Cytotoxic T cell (primary cell): ENCODE measurements around a stretch of chr10.

- PRO-cap, 2 experiments, result no peak in any of the 2 experiments
Observed at GRCh38 chr10:75639186-75639989, 208.0 kb downstream of the LRMDA start.

DNA sequence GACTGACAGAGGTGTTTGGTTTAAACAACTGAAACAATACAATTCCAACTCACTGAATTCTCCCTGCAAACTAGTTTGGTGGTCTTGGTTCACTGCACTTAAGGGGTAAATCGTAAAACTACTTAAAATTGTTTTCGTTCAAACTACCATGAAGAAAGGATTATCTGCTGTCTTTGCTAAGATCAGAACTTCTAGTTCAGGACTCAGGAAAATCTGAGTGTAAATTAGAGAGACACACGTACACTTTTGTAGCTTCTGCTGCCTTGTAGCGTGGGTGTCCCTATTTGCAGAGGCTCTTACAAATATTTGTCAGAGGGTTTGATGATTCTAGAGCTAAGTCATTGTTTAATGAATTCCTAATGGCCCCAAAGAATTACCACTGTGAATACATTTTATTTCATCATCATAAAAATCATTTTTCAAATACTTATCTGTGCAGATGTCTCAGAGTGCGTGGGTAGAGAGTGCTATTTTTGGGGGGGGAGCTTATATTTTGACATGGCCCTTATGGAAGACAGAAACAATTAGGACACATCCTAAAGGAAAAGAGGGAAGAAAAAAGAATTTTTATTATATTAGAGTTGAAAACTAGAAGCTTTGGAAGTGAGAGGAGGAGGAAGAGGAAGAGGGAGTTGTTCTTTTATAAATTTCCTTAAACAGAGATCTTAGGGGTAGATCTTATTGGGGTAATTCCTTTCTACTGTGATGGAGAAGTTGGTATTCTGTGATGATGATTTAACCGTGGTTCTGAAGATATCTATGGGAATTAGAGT lies 315.0 kb downstream of the LRMDA start:
- PRO-cap, 2 experiments, result no peak in any of the 2 experiments

GRCh38 chr10:75929518-75930130 lies 498.2 kb downstream of the LRMDA start:
- PRO-cap, 2 experiments, result no peak in any of the 2 experiments

DNA sequence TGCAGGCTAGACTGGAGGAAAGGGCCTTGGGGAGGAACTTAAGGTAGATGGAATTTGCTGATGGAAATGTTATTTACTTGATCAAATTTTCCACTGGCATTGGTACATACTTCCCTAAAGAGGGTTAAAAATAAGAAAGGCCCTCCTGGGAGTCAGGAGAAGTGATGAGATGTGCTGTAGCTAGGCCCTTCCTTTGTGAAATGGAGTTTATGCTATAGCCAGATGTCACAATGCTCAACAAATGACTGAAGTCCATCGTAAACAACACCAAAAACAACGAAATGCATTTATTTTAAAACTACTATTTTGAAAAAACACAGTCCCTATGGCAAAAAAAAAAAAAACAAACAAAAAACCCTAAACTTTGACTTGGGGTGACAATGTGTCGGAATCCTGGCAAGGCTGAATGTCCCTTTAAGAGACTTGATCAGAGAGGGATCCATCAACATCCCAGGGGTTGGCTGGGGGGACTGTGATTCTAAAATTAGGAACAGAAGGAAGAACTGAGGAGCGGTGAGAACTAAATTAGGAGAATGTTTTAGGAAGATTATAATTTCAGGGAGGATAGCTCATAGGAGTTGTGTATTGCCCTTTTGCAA lies 706.1 kb downstream of the LRMDA start:
- PRO-cap, 2 experiments, result no peak in any of the 2 experiments

DNA sequence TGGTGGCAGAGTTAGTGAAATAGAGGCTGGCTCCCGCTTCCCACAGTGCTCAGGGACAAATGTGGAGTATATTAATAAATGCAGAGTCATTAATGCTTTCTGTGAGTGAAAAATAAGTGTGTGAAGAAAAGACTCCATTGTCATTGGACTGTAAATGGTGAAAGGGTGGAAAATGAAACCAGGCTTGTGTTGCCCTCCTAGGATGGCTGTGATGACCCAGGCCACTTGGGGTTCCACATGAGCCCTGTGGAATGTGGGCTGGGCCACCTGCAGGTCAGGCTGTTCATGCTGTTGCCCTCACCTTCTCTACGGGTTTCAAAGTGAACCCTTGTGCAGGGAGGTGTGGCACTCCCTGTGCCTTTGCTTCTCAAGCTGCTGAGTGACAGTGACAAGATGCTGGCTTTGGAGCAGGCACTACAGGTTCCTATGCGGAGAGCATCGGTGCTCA lies 1004.8 kb downstream of the LRMDA start:
- PRO-cap, 2 experiments, result no peak in any of the 2 experiments

DNA sequence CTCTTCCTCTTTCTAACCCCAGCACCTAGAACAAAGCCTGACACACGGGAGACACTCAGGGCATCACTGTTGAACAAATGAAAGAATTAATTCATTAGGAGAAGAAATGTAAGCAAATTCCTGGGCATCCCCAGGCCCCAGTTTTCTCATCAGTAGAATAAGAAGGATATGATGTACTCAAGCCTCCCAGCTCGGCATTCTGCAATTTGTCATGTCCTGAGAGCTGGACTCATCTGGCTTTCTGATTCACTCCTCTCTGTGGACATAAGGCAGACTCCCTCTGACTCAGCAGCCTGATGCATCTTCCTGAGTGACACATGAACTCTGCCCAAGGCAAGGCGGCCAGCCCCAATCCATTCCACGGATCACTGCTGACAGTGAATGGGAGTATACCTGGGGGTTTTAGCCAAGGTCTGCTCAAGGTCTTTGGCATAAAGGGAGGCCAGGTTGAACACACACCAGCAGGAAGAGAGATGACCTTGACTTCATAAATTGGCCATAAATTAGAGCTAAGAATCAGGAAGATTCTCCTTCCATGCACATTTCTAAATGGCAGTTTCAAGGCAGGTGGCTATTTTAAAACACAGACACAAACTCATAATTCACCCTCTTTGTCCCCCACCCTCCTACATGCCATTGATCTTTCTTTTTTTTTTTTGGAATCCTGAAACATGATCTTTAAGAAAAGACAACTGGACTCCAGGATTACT lies 473.6 kb downstream of the KCNMA1 start:
- PRO-cap, 2 experiments, result no peak in any of the 2 experiments

GRCh38 chr10:77341385-77342068 lies 296.1 kb downstream of the KCNMA1 start:
- PRO-cap, 2 experiments, result no peak in any of the 2 experiments

GRCh38 chr10:77365538-77366116 lies 272.0 kb downstream of the KCNMA1 start:
- PRO-cap, 2 experiments, result no peak in any of the 2 experiments

DNA sequence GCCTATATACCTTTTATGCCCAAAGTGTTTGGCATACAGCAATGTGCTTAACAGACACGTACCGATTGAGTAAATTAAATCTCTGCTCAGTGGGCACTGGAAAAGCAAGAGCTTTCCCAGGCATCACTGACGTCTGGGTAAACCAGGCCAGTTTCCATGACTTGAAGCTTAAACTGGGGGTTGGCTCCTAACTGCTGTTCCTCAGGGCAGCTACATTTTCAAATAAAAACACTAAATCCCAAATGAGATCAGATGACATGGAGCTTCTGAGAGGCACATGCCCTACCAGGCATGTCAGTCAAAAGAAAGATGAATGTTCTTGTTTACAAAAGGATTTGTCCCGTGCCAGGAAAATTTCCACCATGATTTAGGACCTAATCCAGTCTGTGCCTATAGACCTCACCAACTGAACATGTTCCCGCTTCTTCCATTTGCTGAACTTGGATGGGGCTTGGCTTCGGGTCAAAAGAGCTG lies 220.3 kb downstream of the KCNMA1 start:
- PRO-cap, 2 experiments, result no peak in any of the 2 experiments

GRCh38 chr10:77479937-77480727 lies 157.5 kb downstream of the KCNMA1 start:
- PRO-cap, 2 experiments, result no peak in any of the 2 experiments

GRCh38 chr10:77515603-77516217 lies 121.9 kb downstream of the KCNMA1 start:
- PRO-cap, 2 experiments, result no peak in any of the 2 experiments

- PRO-cap, 2 experiments, result no peak in any of the 2 experiments
Observed at GRCh38 chr10:77547966-77548703, 89.5 kb downstream of the KCNMA1 start.

GRCh38 chr10:77613073-77613962 lies 24.3 kb downstream of the KCNMA1 start:
- PRO-cap, 2 experiments, result no peak in any of the 2 experiments

DNA sequence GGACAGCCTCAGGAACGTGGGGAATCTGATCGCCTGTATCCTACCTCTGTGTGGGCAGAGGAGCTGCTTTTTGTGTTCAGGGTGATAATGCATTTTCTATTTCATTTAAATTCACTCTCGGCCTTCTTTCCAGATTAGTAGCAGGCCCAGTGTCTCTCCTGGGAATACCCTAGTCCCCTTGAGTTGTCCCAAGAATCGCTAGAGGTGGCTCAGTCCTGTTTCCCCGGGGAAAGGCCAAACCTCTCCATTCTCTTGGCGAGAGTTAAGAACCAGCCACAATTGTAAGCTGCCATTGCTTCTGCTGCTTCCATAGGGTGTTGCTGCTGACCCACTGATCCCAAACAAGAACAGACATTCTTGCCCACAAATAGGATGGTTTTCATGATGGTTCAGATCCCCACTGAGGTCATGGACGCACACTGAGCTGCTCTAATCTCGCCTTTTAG lies 136.3 kb upstream of the KCNMA1 start:
- PRO-cap, 2 experiments, result no peak in any of the 2 experiments

DNA sequence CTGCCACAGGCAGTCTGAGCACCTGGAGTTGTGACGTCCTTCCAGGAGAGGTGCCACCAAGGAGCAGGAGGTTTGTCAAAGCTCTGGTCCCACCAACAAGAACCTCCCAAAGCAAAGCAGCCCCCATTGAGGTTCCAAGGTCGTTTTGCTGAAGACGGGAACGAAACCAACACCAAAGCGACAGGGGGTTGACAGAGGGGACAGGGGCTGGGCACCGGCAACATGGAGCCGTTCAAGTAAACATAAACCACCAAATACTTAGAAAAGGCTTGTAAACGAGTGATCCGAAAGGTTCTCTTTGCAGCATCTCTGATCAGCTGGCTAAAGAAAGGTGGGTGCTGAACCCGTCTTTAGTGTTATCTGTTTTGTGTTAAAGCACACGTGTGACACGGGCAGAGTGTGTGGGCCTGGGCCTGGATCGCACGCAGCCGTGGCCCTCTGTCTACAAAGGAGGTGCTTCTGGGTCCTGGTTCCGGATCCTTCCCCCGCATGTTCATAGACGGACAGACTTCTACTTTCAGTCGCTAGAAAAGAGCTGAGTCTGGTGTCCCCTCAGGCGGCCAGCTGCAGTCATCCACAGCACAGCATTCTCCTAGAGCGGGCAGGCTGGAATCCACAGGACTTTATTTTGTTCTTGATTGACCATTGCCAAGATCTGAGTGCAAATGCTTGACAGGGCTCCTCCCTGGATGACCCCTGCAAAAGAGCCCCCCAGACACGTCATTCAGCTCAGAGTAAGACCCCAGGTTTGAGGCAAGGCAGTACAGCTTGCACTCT lies 134.5 kb downstream of the DLG5 start:
- PRO-cap, 2 experiments, result no peak in any of the 2 experiments

GRCh38 chr10:77845035-77845557 lies 81.5 kb downstream of the DLG5 start:
- PRO-cap, 2 experiments, result no peak in any of the 2 experiments

DNA sequence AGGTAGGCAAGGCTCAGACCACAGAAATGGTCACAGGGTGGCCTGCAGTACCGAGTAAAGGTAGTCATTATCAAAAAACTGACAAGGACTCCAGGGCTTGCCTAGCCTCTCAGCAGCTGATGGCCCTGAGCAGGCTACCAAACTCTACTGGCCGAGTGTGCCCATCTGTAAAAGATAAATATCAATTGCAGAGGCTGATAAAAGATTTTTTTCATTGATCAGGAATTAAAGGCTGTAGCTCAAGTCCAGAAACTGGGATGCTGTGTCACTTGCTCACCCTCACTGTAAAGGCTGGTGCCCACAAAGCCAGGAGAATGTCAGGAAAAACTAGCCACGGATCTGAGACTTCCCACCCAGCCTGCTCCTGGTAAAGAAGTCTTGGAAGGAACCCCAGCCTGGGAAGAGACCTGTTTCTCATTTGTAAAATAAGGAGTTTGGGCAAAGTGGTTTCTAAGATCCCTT lies 16.3 kb downstream of the DLG5 start:
- PRO-cap, 2 experiments, result no peak in any of the 2 experiments

DNA sequence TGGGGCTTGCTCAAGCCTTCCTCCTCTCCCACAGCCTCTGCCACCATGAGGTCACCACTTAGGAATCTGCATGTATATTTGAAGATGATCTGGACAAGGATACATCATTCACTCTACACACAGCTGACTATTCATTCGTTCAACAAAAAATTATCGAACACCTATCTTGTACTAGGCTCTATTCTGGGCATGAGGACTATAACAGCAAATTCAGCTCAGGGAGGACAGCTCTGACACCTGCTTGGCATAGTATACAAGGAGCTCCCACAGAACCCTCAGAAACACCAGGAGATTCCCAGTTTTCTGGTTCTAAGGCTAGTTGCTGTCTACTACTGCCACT lies 6.7 kb downstream of the DLG5 start:
- PRO-cap, 2 experiments, result no peak in any of the 2 experiments

- PRO-cap, 2 experiments, result no peak in any of the 2 experiments
Observed at GRCh38 chr10:77925899-77926685, 463 bp downstream of the DLG5 start.

GRCh38 chr10:77971259-77971772 lies 44.8 kb upstream of the DLG5 start:
- PRO-cap, 2 experiments, result no peak in any of the 2 experiments